ENCODE data around the gene GGCX.

DNA sequence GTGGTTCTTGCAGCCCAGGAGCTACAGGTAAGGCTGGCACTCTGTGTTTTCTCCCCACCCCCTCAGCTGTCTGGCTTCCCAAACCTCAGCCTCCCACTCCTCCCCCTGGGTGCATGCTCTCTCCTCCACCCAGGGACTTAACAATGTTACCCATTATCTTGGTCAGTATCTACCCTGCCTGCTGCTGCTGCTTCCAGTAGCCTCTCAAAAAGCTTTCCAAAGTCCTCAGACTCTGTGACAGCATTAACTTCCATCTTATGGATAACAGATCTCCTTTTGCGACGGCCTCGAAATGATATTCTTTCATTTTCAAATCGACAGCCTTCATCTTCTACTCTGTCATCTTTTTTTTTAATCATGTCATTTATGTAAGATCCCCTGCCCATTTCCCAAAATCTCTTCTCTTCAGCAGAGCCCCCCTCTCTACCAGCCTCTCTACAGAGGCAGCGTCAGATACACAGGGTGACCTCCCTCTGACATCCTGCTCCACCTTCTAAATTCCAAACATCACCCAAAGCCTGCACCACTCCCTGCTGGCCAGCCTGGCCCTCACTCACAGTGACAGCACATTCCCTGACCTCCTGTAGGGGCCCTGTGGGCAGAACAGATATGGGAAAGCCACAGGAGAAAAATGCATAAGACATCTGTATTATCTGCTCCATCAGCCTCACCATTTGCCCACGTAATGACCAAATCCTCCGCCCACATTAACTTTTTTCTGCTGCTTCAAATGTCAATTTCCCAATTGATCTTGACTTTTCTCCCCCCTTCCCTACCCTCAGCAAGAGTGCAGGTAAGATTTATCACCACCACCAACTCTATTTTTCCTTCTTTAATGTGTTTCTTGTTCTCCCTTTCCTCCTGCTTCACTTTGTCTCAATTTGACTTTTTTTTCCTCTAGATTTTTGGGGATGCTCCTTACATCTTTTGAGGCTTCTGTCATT is 40.7 kb downstream of the TRABD2A start:
CAGE:
- cytosol, long polyA minus RNA, result no peak
- cytosol, long polyA plus RNA, result no peak
- long polyA plus RNA, result no peak
- nucleus, long polyA minus RNA, result no peak
- nucleus, long polyA plus RNA, result no peak

DNA sequence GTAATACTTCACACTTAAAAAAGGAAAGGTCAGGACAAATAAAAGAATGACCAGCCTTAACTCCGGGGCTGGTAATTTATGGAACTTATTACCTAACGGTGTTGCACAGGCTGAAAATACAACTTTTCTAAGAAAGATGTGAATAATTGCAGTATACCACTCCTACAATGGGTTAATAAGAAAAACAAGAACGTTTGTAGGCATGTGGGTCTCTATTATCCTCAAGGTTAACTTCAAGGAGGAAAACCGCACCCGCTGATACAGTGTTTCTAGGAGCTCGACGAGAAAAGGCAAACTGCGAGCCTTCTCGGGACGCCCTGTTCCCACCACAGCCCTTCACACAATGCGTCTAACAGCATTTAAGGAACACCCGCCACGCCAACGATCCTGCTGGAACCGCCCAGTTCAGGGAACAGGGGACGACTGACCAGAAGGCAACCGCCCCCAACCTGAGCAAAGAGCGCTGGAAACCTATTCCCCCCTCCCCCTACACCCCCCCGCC is 825 bp upstream of the TMSB10 start:
CAGE:
- cytosol, long polyA minus RNA, result no peak
- cytosol, long polyA plus RNA, result no peak
- long polyA plus RNA, result no peak
- nucleus, long polyA minus RNA, result no peak
- nucleus, long polyA plus RNA, result no peak

DNA sequence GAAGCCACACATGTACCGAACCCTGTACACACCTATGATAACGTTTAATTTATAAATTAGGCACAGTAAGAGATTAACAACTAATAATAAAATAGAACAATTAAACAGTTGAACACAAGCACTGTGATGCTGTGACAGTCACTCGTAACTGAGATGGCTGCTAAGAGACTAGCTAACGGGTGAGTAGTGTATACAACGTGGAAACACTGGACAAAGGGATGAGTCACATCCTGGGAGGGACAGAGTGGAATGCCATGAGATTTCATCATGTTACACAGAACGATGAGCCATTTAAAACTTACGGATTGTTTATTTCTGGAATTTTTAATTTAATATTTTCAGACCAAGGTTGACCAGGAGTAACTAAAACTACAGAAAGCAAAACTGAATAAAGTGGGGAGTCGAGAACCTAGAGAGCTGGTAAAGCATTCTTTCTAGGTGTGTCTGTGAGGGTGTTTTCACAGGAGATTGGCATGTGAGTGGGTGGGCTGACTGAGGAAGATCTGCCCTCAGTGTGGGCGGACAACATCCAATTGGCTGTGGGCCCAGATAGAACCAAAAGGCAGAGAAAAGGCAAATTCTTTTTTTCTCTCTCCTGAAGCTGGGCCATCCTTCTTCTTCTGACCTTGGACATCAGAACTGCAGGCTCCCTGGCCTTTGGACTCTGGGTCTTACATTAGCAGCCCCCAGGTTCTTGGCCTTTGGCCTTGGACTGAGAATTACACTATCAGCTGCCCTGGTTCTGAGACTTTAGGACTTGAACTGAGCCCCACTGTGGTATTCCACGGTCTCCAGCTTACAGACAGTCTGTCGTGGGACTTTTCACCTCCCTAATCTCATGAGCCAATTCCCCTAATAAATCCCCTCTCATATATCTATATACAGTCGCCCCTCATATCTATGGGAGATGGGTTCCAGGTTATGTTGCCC is 14.6 kb downstream of the TMSB10 start:
CAGE:
- cytosol, long polyA minus RNA, result no peak
- cytosol, long polyA plus RNA, result no peak
- long polyA plus RNA, result no peak
- nucleus, long polyA minus RNA, result no peak
- nucleus, long polyA plus RNA, result no peak

CAGE:
- cytosol, long polyA minus RNA, result no peak
- cytosol, long polyA plus RNA, result no peak
- long polyA plus RNA, result no peak
- nucleus, long polyA minus RNA, result no peak
- nucleus, long polyA plus RNA, result no peak
Measured at GRCh38 chr2:84924933-84925386, 19.5 kb downstream of the TMSB10 start.

GRCh38 chr2:85134668-85135780 is 1.8 kb downstream of the TCF7L1 start:
CAGE:
- cytosol, long polyA minus RNA, result no peak
- cytosol, long polyA plus RNA, result no peak
- long polyA plus RNA, result no peak
- nucleus, long polyA minus RNA, result no peak
- nucleus, long polyA plus RNA, result no peak

DNA sequence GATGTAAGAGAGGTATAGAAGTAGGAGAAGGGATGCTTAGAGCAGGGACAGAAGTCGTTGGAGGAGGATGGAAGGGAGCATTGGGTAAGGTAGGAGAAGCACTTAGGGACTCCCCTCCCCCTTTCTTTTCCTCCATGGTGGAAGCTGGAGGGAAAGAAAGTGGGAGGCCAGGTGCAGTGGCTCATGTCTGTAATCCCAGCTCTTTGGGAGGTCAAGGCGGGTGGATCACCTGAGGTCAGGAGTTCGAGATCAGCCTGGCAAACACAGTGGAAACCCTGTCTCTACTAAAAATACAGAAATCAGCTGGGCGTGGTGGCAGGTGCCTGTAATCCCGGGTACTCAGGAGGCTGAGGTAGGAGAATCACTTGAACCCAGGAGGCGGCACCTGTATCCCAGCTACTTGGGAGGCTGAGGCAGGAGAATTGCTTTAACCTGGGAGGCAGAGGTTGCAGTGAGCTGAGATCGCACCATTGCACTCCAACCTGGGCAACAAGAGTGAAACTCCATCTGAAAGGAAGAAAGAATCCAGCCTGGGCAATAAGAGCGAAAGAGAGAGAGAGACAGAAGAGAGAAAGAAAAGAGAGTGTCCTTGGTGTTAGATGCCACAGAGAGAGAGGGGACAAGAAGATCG is 7.3 kb downstream of the TCF7L1 start:
CAGE:
- cytosol, long polyA minus RNA, result no peak
- cytosol, long polyA plus RNA, result no peak
- long polyA plus RNA, result no peak
- nucleus, long polyA minus RNA, result no peak
- nucleus, long polyA plus RNA, result no peak

GRCh38 chr2:85162714-85163313 is 29.6 kb downstream of the TCF7L1 start:
CAGE:
- cytosol, long polyA minus RNA, result no peak
- cytosol, long polyA plus RNA, result no peak
- long polyA plus RNA, result no peak
- nucleus, long polyA minus RNA, result no peak
- nucleus, long polyA plus RNA, result no peak

DNA sequence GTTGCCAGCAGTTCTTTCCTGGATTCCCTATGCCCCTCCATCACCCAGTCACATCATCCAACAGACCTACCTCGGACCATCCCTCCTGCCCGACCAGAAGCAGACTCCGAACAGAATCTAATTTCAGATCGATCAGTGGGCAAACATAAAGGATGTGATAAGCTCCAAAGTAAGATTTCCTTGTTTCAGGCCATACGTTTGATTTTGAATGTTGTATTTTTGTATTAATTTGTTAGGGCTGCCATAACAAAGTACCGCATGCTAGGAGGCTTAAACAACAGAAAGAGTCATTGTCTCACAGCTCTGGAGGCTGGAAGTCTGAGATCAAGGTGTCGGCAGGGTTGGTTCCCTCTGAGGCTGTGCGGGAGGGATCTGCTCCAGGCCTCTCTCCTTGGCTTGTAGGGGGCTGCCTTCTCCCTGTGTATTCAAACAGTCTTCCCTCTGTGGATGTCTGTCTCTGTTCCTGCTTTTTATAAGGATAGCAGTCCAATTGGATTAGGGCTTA is 30.2 kb downstream of the TCF7L1 start:
CAGE:
- cytosol, long polyA minus RNA, result no peak
- cytosol, long polyA plus RNA, result no peak
- long polyA plus RNA, result no peak
- nucleus, long polyA minus RNA, result no peak
- nucleus, long polyA plus RNA, result no peak

DNA sequence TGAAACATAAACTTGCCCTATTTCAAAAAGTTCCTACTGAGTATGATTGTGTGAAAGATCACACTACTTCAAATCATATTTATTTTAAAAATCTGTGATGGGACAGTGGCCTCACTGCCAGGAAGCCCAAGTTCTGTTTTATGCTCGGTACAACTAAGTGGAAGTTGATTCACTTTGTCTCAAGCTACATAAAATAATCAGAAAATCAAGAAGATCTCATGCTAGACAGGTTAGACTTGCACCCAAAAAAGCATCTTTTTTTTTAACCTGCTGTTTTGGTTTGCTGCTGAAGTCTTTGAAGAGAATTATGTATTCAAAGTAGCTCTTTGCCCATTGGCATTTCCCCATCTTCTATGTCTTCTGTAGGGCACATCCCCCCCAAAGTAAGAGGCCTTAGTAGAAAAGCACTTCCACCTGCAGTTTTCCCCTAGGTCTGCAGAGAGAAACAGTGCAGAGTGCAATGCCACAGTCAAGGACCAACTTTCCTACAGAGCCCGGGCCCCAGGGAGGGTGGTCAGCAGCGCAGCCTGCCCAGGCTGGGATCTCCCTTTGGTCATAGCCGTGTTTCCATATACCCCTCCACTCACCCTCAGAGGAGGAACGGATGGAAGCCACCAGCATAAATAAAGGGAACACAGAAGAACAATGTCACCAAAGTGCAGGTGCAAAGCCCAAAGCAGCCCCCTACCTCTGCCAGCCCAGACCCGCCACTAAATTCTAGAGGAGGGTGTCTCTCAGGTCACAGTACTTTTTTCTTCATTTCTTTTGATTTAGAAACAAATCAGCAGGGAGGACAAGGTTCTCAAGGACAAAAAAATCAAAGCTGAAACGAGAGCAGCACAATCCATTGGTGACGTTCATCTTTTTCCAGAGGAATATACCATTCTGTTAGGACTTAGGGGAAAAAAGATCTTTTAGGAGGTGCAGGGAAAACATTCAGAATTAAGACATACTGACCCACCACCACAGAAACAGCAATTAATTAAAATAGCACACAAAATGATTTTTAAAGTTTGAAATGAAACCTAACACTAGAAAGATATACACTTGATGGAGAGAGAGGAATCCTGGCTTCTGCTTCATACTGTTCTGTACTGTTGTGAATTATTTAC is 5.6 kb downstream of the TGOLN2 start:
CAGE:
- cytosol, long polyA minus RNA, result no peak
- cytosol, long polyA plus RNA, result no peak
- long polyA plus RNA, result no peak
- nucleus, long polyA minus RNA, result no peak
- nucleus, long polyA plus RNA, result no peak

DNA sequence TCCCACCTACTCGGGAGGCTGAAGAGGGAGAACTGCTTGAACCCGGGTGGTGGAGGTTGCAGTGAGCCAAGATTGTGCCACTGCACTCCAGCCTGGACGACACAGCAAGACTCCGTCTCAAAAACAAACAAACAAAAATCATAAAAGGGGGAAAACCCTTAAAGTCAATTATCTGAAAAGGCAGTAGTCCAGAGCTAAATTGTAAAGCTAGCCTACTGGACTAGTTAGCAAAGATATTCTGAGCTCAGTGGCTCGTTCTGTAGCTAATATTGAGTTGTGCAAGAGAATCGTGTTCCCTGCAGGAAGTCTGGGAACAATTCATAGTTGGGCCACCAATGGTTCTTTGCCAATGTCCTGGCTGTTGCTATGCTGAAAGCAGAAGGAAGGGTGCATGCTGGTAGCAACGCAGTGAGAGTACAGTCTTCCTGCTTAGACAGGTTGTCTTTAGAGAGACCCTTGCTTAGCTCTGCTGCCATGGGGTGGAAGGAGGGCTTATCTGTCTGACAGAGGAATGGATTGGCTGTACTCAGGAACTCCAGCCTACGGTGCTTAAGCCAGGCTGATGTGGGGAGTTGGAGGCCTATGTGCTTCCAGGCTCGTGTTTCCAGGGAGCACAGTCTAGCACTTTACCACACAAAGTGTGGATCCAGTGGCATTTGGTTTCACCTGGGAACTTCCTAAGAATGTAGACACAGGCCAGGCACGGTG is 4.2 kb downstream of the TGOLN2 start:
CAGE:
- cytosol, long polyA minus RNA, result no peak
- cytosol, long polyA plus RNA, result no peak
- long polyA plus RNA, result no peak
- nucleus, long polyA minus RNA, result no peak
- nucleus, long polyA plus RNA, result no peak

GRCh38 chr2:85419296-85419777 is 823 bp downstream of the SH2D6 start:
CAGE:
- cytosol, long polyA minus RNA, result no peak
- cytosol, long polyA plus RNA, result no peak
- long polyA plus RNA, result no peak
- nucleus, long polyA minus RNA, result no peak
- nucleus, long polyA plus RNA, result no peak

CAGE:
- cytosol, long polyA minus RNA, result no peak
- cytosol, long polyA plus RNA, result no peak
- long polyA plus RNA, result no peak
- nucleus, long polyA minus RNA, result no peak
- nucleus, long polyA plus RNA, result no peak
Measured at GRCh38 chr2:85421818-85422330, 3.4 kb downstream of the SH2D6 start.

DNA sequence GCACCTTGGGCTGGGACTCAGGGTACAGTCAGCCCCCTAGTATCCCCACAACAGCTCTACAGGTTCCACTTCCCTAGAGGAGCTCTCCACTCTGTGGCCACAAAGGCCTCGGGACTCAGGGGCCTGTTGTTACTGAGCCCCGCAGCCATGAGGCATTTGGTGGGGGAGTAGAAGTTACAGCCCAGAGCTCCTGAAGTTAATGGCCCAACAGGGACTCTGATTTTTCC is 19.9 kb downstream of the SH2D6 start:
CAGE:
- cytosol, long polyA minus RNA, result no peak
- cytosol, long polyA plus RNA, result no peak
- long polyA plus RNA, result no peak
- nucleus, long polyA minus RNA, result no peak
- nucleus, long polyA plus RNA, result no peak

GRCh38 chr2:85457988-85458644 is 39.6 kb downstream of the SH2D6 start:
CAGE:
- cytosol, long polyA minus RNA, result no peak
- cytosol, long polyA plus RNA, result no peak
- long polyA plus RNA, result no peak
- nucleus, long polyA minus RNA, result no peak
- nucleus, long polyA plus RNA, result no peak

DNA sequence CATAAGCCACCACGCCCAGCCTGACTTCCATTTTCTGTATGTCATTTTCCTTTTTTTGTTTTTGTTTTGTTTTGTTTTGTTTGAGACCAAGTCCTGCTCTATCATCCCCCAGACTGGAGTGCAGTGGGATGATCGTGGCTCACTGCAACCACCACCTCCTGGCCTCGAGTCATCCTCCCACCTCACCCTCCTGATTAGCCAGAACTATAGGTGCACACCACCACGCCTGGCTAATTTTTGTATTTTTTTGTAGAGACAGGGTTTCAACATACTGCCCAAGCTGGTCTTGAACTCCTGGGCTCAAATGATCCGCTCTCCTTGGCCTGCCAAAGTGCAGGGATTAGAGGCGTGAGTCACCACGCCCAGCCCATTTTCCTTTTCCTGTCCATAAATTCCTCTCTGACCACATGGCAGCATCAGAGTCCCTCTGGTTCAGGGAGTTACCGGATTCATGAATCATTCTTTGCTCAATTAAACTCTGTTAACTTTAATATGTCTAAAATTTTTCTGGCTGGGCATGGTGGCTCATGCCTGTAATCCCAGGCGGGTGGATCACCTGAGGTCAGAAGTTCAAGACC is 40.0 kb upstream of the MAT2A start:
CAGE:
- cytosol, long polyA minus RNA, result no peak
- cytosol, long polyA plus RNA, result no peak
- long polyA plus RNA, result no peak
- nucleus, long polyA minus RNA, result no peak
- nucleus, long polyA plus RNA, result no peak

DNA sequence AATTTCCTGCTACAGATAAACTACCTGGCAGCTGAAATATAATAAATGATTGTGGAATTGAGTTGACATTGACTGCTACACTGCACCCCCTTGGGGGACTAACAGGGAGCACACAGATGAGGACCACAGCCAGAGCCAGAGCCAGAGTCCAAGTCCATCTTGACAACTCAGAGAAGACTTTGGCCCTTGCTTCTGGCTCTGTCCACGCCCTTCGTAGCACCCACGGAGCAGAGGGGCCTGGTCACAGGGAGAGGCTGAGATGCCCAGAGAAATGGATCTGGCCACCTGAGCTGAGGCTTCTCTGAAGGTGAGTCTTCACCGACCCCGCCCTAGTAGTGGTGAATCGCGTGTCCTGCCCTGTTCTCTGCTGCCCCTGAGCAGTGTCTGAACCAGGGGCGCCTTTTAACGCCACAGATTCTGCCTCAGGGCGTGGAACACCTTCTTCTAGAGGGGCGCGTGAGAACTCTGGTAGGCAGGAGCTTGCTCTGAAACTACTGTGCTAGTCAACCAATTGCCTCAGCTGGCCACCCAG is 35.7 kb upstream of the MAT2A start:
CAGE:
- cytosol, long polyA minus RNA, result no peak
- cytosol, long polyA plus RNA, result no peak
- long polyA plus RNA, result no peak
- nucleus, long polyA minus RNA, result no peak
- nucleus, long polyA plus RNA, result no peak

DNA sequence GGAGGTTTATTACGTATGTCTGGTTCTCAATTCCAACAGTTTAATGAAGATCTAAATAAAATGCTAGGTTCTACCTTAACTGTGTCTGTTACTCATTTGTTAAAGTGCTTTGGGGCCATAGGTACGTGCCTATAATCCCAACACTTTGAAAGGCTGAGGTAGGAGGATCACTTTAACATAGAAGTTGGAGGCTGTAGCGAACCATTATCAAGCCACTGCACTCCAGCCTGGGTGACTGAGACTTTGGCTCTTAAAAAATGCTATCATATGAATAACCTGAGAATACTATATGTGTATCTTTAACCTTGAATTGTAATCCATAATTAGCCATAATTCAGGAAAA is 6.2 kb downstream of the MAT2A start:
CAGE:
- cytosol, long polyA minus RNA, result no peak
- cytosol, long polyA plus RNA, result no peak
- long polyA plus RNA, result no peak
- nucleus, long polyA minus RNA, result no peak
- nucleus, long polyA plus RNA, result no peak

GRCh38 chr2:85561370-85562193 is at the start of gene GGCX:
TSS of gene GGCX (minus strand) at chr2:85561493.
CAGE:
- cytosol, long polyA minus RNA, result start-site peak on the minus strand at chr2:85561449-85561532, 48 reads
- cytosol, long polyA plus RNA, result start-site peak on the minus strand at chr2:85561434-85561505, 206 and 70 reads in 2 replicates
- long polyA plus RNA, result start-site peak on the minus strand at chr2:85561433-85561502, 466 and 351 reads in 2 replicates
- nucleus, long polyA minus RNA, result start-site peak on the minus strand at chr2:85561449-85561503, 122 reads
- nucleus, long polyA plus RNA, result start-site peak on the minus strand at chr2:85561432-85561488, 141 and 151 reads in 2 replicates

GRCh38 chr2:85591364-85591974 is 4.1 kb upstream of the RNF181 start:
CAGE:
- cytosol, long polyA minus RNA, result no peak
- cytosol, long polyA plus RNA, result no peak
- long polyA plus RNA, result no peak
- nucleus, long polyA minus RNA, result no peak
- nucleus, long polyA plus RNA, result no peak

DNA sequence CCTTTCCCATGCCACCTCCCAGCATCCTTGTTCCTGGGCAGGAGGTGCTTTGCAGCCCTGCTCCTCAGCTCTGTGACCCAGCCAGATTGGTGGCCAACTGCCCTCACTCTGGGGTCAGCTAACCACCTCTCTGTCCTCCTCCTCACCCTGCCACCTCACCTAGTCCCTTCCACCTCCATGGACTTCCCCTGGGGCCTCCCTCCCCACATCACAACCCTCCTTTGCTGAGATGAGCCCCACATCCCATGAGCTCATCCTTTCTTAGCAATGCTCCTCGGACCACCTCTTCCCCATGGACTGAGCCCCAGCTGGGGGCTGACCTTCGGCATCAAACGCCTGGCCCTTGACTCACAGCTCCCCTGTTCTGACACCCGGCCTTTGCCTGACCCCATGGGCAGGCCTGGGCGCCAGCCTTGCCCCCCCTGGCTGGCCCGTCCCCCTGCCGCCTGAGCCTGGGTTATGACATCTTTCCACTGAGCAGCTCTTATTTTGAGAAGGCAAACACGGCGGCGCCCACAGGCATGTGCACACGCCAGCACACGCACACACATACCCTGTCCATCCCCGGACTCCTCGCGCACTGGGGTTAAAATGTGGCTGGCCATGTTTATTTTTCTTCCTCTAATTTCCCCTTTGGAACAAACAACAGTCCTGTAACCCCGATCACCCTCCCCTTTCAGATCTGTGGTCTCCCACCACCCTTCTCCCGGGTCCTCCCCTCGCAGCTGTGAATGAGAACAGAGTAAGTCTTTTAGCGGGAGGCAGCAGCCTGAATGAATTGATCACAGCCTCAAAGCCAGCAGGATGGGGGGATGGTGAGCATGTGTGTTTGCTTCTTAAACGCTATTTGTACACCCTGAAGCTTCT is 12.0 kb upstream of the ATOH8 start:
CAGE:
- cytosol, long polyA minus RNA, result no peak
- cytosol, long polyA plus RNA, result no peak
- long polyA plus RNA, result no peak
- nucleus, long polyA minus RNA, result no peak
- nucleus, long polyA plus RNA, result no peak